GM06990 (cell line): ENCODE measurements around the gene FSHR.

DNA sequence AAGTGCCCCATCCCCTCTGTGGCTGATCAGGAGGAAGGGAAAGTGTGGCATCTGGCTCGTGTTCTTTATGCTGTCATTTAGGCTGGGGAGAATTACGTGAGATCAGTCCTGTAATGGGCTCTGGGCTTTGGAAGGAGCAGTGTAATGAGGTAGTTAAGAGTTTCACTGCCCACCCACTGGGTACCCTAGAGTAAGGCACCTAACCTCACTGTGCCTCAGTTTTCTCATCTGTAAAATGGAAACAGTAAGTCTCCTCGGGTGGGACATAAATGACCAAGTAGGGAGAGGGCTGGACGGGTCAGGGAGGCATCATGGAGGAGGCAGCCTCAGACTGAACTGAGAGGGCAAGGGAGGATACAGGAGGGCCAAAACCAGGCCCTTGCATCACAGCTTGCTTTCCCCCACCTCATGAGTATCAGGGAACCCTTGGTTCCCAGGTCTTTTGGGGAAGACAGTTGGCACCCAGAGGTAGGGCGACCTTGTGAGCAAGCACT lies 71.9 kb downstream of the TTC7A start:
- RRBS = no CpG with 5 or more reads among the region's 5 CpGs

GRCh38 chr2:47021588-47022281 lies 80.7 kb downstream of the TTC7A start:
- RRBS = 100% methylated on average over 2 of the region's 12 CpGs

DNA sequence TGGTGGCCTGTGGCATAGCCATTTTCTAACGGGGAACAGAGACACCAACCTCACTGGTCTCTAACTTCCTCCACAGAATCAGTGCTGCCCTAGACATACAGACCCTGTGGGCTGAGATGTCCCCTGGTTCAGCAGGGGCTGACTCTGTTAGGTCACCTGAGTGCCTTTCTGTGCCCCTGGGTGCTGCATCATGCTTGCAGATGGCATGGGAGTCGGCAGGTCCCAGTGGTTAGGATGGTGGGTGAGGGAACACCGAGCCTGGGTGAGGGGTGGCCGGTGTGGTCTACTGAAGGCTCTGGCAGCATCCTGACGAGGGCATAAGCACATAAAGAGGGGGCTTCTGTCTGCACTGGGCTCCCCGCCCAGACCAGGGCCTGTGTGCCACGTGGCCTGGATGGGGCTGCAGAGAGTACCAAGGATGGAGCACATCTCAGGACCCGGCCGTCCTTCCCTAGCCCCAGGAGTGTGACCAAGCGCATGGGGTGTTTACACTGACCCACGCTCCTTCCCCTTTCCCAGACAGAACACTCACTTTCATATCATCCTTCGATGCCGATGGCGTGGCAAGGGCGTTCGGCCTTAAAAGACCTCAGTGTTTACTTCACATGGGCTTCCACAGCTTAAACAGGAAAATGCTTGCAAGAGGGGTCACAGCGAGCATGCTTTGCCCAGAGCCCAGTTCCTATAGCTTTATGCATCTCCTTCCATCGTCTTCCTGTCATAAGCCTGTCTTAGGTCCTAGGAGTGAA lies 99.0 kb downstream of the TTC7A start:
- RRBS = no CpG with 5 or more reads among the region's 18 CpGs

DNA sequence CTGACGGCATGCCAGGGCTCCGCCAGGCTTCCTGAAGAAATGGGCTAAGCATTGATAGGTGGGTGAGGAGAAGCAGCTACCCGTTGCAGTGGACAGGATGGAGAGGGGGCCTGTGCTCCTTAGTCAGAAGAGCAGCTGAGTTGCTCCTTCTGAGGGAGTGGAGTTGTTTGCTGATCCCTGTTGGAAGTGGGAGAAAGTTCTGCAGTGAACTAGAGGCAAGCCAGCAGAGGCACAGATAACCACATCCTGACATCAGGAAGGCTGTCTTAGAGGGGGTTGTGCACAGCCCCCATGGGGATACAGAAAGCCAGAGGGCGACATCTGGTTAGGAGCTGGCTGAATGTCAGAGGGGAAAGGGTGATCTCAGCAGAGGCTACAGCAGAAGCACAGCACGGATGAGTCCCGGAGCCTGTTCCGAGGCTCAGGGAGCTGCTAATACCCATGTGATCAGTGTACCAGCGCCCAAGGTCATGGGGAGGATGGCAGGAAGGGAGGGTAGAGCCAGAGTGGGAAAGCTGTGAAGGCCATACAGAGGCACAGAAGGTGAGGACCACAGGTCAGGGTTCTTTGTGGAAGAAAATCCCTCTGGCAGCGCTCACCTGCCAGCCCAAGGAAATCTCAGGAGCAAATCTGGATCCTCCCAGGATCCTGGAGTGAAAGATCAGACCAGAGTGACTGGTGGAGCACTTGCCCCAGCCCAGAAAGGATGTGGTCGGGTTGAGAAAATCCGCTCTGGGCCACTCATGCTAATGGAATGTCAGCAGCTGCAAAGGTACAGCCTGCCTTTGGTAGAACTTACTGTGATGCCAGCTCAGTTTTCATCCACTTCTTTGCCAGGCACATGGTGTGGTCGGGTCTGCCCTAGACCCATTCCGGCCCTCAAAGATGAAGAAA lies 102.3 kb downstream of the TTC7A start:
- RRBS = 60% methylated on average over 1 of the region's 13 CpGs

- RRBS = no CpG with 5 or more reads among the region's 16 CpGs
These were observed 98.6 kb downstream of the STPG4 start for GRCh38 chr2:47056179-47057147.

DNA sequence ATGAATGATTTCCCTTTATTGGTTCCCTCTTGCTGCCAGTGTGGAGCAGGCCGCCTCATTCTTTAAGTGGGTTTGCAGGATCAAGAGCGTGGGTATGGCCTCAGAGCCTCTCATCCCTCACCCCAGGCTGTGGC lies 89.0 kb downstream of the STPG4 start:
- RRBS = no CpG with 5 or more reads among the region's 2 CpGs

DNA sequence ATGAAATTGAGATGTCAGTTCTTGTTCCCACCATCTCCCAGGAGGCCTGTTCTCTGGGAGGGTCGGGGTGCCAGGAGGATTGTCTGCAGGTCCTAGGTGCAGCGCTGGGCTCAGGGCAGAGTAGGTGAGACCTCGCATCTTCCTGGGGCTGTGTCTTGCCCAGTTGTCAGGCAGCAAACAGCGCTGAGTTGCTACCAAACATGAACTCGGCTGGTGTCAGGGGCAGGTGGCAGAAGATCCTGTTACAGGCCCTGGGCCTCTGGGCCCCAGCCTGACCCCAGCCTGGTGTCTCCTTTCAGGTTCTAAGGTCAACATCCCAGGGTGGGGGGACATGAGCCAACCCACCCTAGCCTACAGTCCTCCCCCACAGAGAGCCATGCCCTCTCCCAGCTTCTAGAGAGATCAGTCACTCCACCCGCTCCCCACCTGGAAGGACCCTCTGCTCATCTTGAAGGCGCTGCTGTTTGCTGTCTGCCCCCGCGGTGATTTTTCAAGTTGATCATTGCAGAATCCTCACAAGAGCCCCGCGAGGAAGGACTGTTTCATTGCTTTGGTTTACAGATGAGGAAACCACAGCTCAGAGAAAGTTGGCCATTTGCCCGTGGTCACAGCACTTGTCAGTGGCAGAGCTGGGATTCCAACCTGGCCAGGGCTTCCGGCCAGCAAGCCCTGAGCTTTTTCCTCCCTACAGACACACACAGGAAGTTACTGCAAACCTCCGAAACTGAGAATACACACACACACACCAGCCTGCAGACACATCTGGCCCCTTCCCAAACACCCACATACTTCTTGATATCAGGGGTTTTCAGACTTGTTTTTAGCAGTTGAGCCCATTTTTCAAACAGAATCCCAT lies 83.9 kb downstream of the STPG4 start:
- RRBS = no CpG with 5 or more reads among the region's 14 CpGs

- RRBS = no CpG with 5 or more reads among the region's 9 CpGs
These were observed 46.5 kb downstream of the STPG4 start for GRCh38 chr2:47108517-47109163.

DNA sequence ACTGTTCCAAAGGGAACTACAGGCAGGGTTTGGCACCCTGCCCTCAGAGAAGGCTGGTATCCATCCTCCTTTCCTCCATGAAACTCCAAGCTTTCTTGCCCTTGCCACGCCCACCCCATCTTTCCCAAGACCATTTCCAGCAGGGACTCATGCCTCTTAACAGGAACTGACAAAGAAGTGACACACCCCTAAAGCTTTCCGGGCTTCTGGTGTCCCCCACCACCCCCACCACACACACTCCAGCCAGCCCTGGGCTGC lies 93.3 kb upstream of the CALM2 start:
- RRBS = no CpG with 5 or more reads among the region's 2 CpGs

- RRBS = no CpG with 5 or more reads among the region's 7 CpGs
These were observed 94.8 kb upstream of the EPCAM start for GRCh38 chr2:47274311-47274790.

- RRBS = no CpG with 5 or more reads among the region's 12 CpGs
These were observed 58.7 kb upstream of the EPCAM start for GRCh38 chr2:47310009-47311157.

DNA sequence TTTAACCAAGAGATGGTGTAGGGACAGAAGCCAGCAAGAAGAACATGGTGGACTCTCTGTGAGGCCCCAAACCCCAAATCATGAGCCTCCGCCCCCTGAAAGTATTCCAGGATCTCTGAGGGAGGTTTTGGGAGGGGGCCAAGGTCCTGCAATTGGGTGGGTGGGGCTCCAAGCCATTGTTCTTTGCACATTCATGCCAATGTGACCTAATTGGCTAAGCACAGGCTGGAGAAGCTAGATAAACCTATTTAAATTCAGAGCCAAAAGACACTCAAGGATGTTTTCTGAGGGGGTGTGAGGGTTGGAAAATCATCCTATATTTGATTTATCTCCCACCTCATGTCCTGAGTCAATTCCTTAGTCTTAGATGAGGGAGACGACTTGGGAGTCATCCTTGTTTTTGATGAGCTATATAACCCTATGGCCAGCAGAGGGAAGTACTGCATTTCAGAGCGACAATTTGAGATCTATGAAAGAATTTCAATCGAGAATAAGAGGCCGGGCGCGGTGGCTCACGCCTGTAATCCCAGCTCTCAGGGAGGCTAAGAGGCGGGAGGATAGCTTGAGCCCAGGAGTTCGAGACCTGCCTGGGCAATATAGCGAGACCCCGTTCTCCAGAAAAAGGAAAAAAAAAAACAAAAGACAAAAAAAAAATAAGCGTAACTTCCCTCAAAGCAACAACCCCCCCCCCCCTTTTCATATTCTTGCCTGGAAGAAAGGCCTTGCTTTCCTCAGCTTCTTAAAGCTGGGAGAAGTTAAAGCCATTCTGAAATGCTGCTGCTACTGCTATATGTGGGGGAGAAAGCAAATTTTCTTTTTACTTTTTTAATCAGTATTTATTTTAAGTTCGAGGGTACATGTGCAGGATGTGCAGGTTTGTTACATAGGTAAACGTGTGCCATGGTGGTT lies 34.0 kb upstream of the EPCAM start:
- RRBS = no CpG with 5 or more reads among the region's 15 CpGs

GRCh38 chr2:47379379-47379995 lies 10.4 kb downstream of the EPCAM start:
- RRBS = no CpG with 5 or more reads among the region's 3 CpGs

- RRBS = no CpG with 5 or more reads among the region's 10 CpGs
These were observed 16.4 kb downstream of the MSH6 start for GRCh38 chr2:47799008-47800076.

DNA sequence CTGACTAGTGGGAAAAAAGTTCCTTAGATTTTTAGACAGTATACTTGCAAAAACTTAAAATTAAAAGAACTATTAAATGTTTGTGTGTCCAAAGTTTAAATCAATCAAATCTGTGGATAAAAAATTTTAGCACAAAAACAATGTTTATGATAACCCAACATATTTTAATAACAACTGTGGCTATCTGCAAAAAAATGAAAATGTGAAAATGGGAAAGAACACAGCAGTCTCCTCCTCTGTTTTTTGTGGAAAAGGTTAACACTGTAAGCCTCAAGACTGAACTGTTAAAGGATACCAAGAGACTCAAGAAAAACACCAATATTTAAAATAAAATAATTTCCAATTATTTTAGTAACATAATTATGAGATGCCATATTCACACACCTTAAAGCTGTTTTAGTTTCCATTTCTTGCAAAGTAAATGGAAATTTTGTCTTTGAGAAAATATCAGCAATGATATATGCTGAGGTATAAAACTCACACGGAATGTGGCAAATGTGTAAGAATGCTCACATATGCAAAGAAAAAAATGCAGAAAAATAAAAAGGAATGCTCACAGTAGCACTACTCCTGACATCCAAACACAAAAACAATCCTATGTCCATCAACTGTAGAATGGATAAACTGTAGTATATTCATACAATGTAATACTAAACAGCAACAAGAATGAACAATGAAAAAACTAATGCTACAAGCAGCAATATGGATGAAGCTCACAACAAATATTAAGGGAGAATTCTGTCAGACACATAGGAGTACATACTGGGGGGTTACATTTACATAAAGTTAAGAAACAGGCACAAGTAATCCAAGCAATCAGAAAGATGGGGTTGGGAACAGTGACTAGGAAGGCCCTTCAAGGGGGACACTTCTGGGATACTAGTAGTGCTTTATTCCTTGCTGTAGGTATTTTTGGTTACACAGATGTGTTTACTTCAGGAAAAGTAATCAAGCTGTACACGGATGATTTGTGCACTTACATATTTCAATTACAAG lies 11.3 kb downstream of the FBXO11 start:
- RRBS = no CpG with 5 or more reads among the region's 2 CpGs

GRCh38 chr2:47904607-47905364 lies 1.5 kb downstream of the FBXO11 start:
- RRBS = 6% methylated on average over 3 of the region's 46 CpGs

- RRBS = no CpG with 5 or more reads among the region's 33 CpGs
These were observed 401 bp upstream of the FBXO11 start for GRCh38 chr2:47906593-47907205.

DNA sequence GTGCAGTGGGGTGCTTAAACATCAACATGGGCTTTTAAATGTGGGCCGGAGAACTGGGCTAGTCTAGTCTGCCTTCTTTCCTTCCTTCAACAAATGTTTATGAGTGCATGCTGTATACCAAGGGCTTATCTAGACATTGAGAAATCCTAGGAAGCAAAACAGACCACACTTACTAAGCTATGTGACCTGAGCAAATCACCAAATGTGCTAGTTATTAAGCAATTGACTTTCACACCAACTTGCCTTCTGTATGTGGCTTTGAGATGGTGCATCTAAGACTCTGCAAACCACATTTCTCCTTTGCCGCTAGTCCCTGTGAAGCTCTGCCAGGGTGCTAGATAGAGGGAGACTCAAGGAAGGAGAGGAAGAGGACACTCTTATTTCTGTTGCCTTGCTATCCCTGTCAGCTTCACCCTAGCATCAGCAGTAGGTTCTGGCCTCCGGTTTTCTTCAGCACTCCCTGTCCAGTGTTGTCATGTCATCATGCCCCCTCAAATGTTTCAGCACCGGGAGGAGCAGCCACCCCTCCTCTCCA lies 201.2 kb upstream of the FOXN2 start:
- RRBS = 92% methylated on average over 1 of the region's 4 CpGs

GRCh38 chr2:48479683-48480289 lies 39.2 kb downstream of the PPP1R21 start:
- RRBS = no CpG with 5 or more reads among the region's 6 CpGs

DNA sequence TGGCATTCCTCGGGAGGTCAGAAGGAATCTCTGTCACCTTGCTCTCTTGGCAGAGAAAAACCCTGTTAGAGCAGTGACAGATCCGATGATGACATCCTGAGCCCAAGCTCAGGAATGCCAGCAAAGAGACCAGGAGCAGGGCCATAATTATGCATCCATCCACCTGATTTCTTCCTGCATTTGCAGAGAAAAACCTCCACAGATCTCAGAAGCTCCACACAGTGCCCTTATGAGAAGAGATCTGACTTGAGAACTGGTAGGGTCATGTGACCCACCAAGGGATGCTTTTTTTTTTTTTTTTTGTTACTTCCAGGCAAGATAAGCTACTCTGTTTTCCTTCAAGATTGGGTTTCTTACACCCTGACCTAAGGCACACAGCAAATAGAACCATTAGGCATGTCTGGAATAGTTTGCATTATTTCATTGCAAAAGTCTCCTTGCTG lies at the start of gene FSHR:
FSHR (minus strand) TSS at position 243 of the 443 bp plus-strand sequence.
- RRBS = no CpG with 5 or more reads among the region's 2 CpGs